Lung (tissue), 4 donors: Measurements from ENCODE around the gene PITPNM2.

DNA sequence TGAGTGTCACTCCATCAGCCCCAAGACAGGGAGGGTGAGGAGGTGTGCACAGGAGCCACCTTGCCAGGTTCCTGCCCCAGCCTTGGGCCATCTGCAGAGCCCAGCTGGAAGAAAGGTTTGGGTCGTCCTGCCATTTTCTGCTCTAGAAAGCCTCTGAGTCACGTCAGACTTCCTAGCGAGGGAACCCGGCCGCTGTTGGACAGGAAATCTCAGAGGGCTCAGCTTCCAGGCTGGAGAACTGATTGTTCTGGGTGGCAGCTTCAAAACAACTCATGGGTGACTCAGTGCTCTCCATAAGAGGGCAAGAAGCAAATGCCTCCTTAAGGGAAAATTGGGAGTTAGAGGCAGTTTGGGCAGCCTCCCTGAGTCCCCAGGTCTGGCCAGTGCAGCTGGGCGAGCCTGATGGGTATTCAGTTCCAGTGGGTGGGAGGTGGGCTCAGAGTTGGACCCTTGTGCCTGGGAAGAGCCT lies 16.6 kb downstream of the HIP1R start:
- PRO-cap, result no peak
- RAMPAGE, long total RNA, result no peak
- RRBS, result no CpG with 5 or more reads among the region's 6 CpGs

DNA sequence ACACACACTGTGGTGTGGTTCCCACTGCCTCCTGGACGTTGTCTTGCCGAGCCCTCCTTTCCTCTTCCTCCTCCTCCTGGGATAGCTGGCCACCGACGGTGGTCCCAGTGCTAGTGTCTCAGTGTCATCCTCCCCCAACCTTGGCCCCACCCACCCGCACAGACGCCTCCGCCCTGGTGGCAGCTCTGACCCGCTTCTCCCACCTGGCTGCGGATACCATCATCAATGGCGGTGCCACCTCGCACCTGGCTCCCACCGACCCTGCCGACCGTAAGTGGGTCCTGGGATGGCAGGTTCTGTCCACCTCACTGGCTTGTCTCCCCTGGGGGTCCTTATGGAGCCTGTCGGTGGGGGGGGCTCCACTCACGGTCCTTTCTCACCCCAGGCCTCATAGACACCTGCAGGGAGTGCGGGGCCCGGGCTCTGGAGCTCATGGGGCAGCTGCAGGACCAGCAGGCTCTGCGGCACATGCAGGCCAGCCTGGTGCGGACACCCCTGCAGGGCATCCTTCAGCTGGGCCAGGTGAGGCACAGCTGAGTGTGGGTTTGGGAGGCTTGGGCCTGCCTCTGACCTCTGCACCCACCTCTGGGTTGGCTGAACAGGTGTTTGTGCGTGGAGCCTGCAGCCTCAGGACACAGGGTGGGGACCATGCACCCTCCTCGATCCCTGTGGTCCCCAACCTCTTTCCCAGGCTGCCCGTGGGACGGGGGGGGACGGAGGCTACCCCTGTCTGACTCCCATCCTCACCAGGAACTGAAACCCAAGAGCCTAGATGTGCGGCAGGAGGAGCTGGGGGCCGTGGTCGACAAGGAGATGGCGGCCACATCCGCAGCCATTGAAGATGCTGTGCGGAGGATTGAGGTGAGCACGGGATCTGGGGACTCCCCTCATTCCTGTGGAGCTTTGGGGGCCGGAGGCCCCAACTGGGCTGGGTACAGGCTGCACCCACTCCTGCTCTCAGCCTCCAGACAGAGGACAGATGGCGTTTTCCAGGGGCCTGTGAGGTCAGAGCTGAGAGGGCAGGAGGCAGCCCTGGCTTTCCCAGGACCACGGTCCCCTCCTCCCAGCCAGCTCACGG lies 23.8 kb downstream of the HIP1R start:
- PRO-cap, result no peak
- RAMPAGE, long total RNA, result no peak
- RRBS, result no CpG with 5 or more reads among the region's 36 CpGs

DNA sequence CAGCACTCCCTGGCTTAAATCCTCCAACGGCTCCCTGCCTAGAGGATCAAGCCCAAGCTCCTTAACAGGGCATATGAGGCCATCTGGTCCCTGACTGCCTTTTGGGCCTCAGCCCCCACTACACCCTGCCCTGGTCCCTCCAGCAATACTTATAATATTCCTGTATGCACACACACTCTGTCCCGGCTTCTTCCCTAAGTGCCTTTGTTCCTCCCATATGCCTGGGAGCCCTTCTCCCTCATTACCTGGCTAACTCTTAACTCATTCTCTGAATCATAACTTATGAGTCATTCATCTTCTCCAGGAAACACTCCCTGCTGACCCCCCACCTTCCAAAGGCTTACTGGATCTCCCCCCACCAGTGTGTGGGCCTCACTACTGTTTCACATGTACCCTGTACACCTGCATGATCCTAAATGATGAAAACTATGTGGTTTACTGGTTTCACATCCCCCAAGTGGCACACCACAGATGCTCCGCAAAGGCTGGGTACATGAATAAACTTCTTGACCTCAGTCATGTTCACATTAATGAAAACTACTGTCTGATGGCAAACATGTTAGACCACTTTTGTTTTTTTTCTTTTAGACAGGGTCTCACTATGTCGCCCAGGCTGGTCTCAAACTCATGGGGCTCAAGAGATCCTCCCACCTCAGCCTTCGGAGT lies 8.5 kb downstream of the VPS37B start:
- PRO-cap, result no peak
- RAMPAGE, long total RNA, result no peak
- RRBS, result no CpG with 5 or more reads among the region's 5 CpGs

GRCh38 chr12:122888206-122889103 lies 7.5 kb downstream of the VPS37B start:
- PRO-cap, result no peak
- RAMPAGE, long total RNA, result no peak
- RRBS, result 0% methylated on average over 2 of the region's 17 CpGs

DNA sequence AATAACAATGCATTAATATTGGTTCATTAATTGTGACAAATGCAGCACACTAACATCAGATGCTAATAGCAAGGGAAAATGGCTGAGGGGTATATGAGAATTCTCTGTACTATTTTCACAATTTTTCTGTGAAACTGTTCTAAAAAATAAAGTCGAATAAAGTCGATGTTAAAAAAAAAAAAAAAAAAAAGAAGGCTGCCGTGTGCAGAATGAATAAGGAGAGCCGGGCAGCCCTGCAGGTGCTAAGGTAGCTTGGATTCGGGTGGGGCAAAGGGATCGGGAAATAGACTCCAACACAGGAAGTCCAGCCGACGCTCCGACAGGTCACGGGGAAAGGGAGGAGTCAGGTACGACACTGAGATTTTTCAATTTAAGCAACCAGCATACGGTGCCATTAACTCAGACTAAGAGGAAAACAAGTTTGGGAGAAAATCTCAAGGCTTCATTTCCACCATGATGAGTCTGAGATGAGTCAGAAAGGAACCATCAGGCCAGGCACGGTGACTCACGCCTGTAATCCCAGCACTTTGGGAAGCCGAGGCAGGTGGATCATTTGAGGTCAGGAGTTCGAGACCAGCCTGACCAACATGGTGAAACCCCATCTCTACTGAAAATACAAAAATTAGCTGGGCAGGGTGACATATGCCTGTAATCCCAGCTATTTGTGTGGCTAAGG lies 20.7 kb upstream of the VPS37B start:
- PRO-cap, result no peak
- RAMPAGE, long total RNA, result no peak
- RRBS, result no CpG with 5 or more reads among the region's 16 CpGs

DNA sequence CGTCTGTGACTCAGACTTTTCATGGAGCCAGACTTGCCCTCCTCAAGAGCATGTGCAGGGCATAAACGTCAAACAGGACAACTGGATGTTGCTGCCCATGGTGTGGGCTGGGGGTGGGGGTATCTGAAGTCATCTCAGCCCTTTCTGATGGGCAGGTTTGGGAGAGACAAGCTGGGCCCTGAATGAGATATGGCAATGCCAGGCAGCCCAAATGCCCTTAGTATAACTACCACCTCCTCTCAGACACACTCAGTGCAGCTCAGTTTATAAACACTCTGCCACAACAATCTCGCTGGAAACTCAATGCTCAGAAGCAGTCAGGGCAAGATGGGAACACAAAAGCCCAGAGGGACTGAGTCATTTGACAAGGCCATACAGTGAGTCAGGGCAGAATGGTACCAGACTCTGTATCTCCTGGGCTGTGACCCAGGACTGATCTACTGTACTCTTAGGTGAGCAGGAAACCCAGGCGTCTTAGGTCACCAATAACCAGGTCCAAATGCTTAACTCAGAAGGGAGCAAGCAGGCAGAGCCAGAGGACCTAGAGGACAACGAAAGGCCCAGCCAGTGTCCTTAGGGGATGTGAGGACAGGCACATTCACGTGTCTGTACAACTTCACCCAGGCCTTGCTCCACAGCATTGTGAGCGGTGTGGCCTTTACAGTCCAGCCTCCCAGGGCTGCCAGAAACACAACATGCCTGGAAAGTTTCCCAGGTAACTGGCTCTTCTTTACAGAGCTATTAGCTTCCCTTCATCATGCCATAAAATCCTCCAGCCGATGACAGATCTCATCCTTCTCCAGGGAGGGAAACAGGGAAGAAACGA lies 69.8 kb downstream of the ARL6IP4 start:
- PRO-cap, result no peak
- RAMPAGE, long total RNA, result no peak
- RRBS, result no CpG with 5 or more reads among the region's 9 CpGs

- PRO-cap, result no peak
- RAMPAGE, long total RNA, result no peak
- RRBS, result no CpG with 5 or more reads among the region's 10 CpGs
Observed at GRCh38 chr12:123064323-123064939, 84.0 kb downstream of the ARL6IP4 start.

DNA sequence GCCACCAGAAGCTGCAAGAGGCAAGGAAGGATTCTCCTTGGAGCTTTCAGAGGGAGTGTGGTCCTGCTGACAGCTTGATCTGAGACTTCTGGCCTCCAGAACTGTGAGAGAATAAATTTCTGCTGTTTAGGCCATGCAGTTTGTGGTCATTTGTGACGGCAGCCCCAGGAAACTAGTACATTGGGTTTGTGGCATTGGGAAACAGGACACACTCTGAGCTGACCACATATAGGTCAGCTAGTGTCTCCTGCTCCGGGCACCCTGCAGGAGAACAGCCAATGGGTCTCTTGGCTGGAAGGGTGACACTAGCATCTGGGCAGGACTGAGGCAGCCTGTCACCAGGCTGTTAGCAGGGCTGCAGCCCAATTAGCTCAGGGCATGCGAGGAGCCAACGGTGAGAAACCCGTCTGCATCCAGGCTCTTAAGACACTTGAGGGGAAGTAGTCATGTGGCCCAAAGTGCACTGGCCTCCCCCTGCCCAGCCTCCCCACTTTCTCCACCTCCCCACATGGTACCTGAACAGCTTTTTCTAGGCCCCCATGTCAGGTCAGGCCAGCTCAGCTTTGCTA lies 83.2 kb downstream of the PITPNM2 start:
- PRO-cap, result no peak
- RAMPAGE, long total RNA, result no peak
- RRBS, result no CpG with 5 or more reads among the region's 5 CpGs

DNA sequence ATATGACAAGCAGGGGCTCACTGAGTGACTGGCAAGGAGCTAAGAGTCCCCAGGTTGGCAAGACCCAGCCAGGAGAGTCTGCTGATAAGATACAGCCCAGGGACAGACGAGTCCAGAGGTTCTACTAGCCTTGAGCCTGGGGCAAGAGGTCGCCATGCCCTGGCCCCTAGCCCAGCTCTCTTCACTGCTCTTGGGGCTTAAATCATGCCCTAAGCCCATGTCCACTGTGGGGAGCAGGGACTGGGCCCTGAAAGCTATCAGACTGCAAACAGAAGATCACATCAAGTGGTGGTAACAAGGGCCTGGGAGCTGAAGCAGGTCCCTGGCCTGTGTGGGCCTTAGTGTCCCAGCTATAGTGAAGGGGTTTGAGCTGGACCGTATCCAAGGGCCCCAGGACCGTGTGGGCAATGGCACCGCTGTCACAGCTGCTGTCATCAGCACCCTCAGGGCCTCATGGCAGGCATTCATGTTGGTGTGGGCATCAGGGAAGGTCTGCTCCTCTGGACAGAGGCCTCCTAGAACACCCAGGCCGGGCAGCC lies 80.8 kb downstream of the PITPNM2 start:
- PRO-cap, result no peak
- RAMPAGE, long total RNA, result no peak
- RRBS, result no CpG with 5 or more reads among the region's 6 CpGs

GRCh38 chr12:123119874-123120406 lies 30.9 kb downstream of the PITPNM2 start:
- PRO-cap, result no peak
- RAMPAGE, long total RNA, result no peak
- RRBS, result no CpG with 5 or more reads among the region's 10 CpGs

- PRO-cap, result bidirectional peak, plus-strand start at chr12:123151145, minus-strand start at chr12:123150863
- RAMPAGE, long total RNA, result no peak
- RRBS, result 1% methylated on average over 117 of the region's 164 CpGs
Observed at GRCh38 chr12:123150358-123151413, at the start of gene PITPNM2. Gene PITPNM2 (minus strand): TSS chr12:123151090.

GRCh38 chr12:123221235-123221908 lies 11.6 kb downstream of the MPHOSPH9 start:
- PRO-cap, result no peak
- RAMPAGE, long total RNA, result no peak
- RRBS, result no CpG with 5 or more reads among the region's 4 CpGs

- PRO-cap, result no peak
- RAMPAGE, long total RNA, result no peak
- RRBS, result no CpG with 5 or more reads among the region's 14 CpGs
Observed at GRCh38 chr12:123251128-123251938, 18.1 kb downstream of the MTRFR start.

DNA sequence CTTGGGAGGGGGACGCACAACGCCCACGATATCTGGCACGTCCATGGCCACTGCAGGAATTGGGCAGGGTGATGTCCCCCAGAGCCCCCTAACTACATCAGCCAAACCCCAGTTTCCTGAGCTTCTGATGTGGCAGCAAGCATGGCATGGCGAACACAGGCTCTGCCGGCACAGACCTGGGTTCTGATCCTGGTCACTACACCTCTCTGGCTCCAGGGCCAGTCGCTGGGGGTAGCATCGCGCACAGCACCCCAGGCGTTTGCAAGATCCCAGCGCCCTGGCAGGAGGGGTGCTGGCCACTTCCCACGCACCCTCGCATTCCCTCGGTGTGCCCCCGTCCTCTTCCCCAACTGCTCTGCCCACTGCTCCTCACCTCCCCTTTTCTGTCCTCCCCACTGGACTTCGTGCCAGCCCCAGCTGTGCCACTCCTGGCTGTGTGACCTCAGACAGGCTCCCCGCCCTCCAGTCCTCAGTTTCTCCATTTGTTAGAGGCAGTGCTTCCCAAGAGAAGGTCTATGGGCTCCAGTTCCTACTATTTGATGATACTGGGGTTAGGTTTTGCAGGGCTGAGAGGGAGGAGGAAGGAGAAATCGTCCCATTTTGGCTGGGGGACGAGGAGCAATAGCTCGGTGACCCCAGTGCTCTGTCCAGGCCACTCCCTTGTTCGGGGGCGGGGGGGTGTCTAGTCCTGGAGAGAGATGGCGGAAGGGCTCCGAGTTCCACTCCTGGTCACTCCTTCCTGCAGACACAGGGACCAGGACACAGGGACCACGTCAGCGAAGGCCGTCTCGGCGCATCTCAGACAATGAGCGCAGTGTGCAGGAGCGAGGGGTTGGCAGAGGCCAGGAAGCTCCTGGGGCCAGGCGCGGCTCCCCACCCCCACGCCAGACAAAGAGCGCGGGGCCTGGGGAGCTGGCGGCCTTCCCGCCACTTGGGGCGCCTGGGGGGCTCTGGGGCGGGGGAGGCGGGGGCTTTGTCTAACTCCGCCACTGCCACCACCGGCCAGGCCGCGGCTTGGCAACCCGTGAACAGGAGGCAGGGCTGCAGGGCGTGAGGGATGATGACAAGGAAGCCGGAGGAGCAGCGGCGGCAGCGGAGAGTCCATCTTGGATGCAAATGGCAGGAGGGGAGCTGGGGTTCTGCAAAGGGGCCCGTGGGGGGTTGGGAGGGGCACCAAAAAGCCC lies 2.5 kb downstream of the CDK2AP1 start:
- PRO-cap, result unidirectional peak, plus-strand start at position 891 of the sequence
- RAMPAGE, long total RNA, result no peak
- RRBS, result 1% methylated on average over 6 of the region's 52 CpGs

DNA sequence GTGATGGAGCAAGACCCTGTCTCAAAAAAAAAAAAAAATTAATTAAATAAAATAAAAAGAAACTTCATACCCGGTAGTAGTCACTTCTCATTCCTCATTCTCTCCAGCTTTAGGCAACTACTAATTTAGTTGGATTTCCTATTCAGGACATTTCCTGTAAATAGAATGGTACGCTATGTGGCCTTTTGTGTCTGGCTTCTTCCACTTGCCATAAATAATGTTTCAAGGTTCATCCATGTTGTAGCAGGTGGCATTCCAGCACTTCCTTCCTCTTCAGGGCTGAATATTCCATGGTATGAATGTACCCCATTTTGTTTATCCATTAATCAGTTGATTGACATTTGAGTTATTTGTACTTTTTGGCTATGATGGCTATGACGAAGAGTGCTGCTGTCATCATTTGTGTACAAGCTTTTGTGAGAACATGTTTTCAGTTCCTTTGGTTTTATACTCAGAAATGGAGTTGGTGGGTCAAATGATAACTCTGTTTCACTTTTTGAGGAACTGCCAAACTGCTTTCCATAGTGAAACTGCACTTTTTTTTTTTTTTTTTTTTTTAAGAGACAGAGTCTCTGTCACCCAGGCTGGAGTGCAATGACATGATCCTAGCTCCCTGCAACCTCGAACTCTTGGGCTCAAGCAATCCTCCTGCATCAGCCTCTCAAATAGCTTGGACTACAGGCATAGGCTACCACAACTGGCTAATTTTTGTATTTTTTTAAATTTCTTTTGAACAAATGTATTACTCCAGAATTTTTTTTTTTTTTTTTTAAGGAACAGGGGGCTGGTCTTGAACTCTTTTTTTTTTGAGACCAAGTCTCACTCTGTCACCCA lies 6.6 kb upstream of the CDK2AP1 start:
- PRO-cap, result no peak
- RAMPAGE, long total RNA, result no peak
- RRBS, result no CpG with 5 or more reads among the region's 4 CpGs

- PRO-cap, result no peak
- RAMPAGE, long total RNA, result no peak
- RRBS, result no CpG with 5 or more reads among the region's 4 CpGs
Observed at GRCh38 chr12:123319651-123320072, 45.0 kb downstream of the SBNO1 start.

- PRO-cap, result no peak
- RAMPAGE, long total RNA, result no peak
- RRBS, result no CpG with 5 or more reads among the region's 8 CpGs
Observed at GRCh38 chr12:123391483-123392161, 7.7 kb downstream of the KMT5A start.

DNA sequence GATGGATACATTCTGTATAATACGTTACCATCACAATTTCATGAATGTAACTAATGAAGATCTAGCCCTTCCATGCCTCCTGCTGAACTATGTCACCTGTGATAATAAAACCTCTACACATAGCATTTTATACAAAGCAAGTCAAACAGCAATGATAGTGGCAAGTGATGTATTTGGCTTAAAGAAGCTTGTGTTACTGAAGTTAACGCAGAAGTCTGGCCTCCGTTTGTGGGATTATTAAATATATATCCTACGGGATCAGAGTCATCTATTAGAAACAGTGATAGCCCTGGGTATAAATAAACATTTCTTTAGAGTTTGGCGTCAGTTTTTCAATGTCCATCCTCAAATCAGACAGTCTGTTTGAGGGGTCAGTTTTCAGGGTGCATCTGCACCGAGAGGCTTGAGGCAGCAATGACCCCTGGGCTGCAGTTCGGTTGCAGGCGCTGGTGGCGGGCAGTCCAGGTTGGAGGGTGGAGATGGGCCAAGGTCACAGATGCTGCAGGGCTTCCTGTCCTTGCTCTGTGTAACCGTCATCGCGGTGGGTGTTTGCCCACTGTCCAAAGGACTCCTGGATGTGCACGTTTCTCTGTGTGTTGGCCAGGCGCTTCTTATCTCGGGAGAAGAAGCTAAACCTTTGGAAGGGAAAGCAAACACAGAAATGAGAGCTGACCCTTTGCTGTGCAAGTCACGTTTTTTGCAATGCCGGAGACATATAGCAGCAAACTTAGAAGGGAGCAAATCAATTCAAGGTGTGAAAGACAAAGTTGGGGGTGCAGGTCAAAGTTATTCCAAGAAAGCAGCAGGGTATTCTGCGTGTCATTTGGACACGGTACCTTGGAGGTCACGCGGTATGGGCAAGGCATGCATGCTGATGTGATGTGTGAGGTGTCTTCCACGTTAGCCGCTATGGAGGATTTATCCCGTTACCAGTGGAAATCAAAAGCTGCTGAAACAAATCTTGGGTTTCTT lies 14.4 kb downstream of the SNRNP35 start:
- PRO-cap, result no peak
- RAMPAGE, long total RNA, result no peak
- RRBS, result no CpG with 5 or more reads among the region's 24 CpGs

- PRO-cap, result no peak
- RAMPAGE, long total RNA, result no peak
- RRBS, result no CpG with 5 or more reads among the region's 17 CpGs
Observed at GRCh38 chr12:123494020-123494821, 36.3 kb downstream of the SNRNP35 start.

GRCh38 chr12:123518991-123520210 lies 14.1 kb downstream of the RILPL1 start:
- PRO-cap, result no peak
- RAMPAGE, long total RNA, result no peak
- RRBS, result 61% methylated on average over 4 of the region's 30 CpGs